ENCODE data around the genes HPN, LSR and GAPDHS.

- PRO-cap: no peak
- RAMPAGE, long total RNA, 3 experiments: no peak in any of the 3 experiments
These were observed 9.2 kb downstream of the SCGB2B2 start for GRCh38 chr19:34667519-34668437.

DNA sequence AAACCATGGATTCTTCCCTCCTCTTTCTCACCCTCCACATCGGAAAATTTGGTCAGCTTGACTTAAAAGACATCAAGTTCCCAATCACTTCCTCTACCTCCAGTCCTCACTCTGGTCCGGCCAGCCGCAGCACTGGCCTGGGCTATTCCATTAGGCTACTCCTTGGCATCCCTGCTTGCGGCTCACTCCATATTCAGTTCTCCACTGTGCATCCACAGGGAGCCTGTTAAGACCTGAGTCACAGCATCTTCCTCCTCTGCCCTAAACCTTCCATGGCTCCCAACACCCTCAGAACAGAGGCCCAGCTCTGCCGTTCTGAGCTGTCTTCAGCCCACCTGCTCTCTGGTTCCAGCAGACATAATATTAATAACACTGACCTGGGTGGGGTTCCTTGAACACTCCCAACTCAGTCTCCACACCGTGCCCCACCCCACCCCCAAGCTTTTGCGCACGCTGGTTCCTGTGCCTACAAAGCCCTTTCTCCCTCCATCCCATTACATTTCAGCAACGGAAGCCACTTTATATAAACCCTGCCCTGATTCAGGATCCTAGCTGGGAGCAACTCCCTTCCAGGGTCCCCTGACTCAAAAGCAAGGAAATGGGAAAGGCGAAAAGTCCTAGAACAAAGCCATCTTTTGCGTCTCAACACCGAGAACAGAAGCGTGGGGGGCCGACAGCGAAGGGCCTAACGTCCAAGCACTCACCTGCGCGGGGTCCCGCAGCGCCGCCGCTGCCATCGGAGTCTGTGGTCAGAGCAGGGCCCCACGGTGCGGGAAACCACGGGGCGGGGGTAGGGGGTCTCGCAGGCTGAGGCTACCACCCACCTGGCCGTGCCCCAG is 884 bp downstream of the ZNF792 start:
- PRO-cap: no peak
- RAMPAGE, long total RNA, 3 experiments: no peak in any of the 3 experiments

- PRO-cap: no peak
- RAMPAGE, long total RNA, 3 experiments: no peak in any of the 3 experiments
These were observed 7.1 kb upstream of the SCN1B start for GRCh38 chr19:35023002-35023644.

DNA sequence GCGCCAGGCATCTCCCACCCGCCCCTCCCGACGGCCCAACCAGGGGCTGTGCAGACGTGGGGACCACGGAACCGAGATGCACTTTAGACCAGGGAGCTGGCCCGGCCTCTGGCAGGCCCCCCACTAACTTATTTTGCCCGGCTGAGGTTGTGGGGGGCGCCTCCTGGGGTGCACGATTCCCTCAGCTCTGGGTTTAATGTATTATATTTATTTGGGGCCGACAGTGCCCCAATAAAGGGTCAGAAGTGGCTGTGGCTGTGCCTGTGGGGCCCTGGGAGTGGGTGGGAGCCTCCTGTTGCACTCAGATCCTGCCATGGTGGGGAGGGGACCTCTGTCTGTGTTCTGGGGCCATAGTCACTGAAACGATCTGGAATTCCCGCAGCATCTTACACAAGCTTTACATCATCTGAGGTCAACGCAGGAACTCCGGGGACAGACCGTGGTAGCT is 4.0 kb upstream of the SCN1B start:
- PRO-cap: no peak
- RAMPAGE, long total RNA, 3 experiments: no peak in any of the 3 experiments

DNA sequence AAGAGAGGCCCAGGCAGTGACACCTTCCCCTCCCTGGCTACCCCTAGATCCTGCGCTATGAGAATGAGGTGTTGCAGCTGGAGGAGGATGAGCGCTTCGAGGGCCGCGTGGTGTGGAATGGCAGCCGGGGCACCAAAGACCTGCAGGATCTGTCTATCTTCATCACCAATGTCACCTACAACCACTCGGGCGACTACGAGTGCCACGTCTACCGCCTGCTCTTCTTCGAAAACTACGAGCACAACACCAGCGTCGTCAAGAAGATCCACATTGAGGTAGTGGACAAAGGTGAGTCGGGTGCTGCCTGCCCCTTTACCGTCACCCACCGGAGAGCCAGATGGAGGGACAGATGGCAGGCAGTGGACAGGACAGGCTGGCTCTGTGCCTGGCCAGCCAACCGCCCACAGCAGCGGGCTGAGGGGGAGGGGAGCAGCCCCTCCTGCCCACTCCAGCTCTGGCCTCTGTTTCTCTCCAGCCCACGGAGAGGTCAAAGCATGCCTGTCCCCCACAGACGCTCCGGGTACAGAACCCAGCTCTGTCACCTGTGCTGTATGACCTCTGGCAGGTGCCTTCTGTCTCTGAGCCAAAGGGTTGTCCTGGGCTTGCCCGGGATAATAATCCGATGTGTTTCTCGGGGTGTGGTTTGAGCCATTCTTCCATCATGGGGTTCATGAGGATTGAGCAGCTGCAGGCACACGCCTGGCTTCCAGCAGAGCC is 3.3 kb downstream of the SCN1B start:
- PRO-cap: no peak
- RAMPAGE, long total RNA, 3 experiments: no peak in any of the 3 experiments

DNA sequence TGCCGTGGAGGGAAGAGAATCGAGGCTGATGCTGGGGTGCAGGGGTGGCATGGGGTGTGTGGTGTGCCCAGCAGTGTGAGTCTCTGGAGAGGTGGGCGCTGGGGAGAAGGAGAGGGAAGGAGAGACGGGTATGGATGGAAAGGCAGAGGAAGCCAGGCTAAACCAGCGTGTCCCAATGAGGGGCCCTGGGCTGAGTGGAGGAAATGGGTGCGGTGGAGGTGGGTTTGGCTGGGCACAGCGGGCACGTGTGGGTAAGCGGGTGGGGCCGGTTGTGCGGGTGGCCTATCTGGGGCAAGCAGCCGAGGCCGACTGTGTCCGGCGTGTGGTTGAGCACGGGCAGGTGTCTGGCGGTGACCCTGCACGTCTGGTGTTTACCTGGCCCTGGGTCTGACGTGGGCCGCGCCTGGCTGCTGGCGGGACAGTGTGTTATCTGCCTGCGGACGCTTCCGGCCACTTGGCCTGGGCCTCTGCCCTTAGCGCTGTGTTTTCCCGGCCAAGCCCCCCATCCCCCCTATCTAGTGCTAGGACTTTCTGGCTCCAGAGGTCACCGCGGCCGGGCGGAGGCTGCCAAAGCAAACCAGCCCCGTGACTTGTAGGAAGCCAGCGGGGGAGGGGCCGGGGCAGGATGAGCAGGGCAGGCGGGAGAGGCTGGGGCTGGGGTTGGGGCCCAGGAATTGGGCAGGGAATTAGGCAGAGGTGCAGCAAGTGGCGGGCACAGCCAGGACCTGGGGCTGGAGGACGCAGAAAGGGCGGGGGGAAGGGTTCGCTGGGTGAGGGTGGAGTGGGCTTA is 687 bp upstream of the HPN start:
- PRO-cap: unidirectional peak, plus-strand start at position 663 of the sequence
- RAMPAGE, long total RNA, 3 experiments: no peak in any of the 3 experiments

- PRO-cap: no peak
- RAMPAGE, long total RNA, 3 experiments: no peak in any of the 3 experiments
These were observed at the start of gene HPN for GRCh38 chr19:35041429-35042028. Gene HPN (plus strand): TSS chr19:35041721.

- PRO-cap: no peak
- RAMPAGE, long total RNA, 3 experiments: no peak in any of the 3 experiments
These were observed 29.7 kb upstream of the FXYD3 start for GRCh38 chr19:35085959-35086307.

- PRO-cap: no peak
- RAMPAGE, long total RNA, 3 experiments: start-site peak on the minus strand in 1 of 3 experiments, at chr19:35106307-35106497 at its widest, 11 reads per replicate
These were observed 9.4 kb upstream of the FXYD3 start for GRCh38 chr19:35106104-35106753.

GRCh38 chr19:35114593-35115380 is 836 bp upstream of the FXYD3 start:
- PRO-cap: bidirectional peak, plus-strand start at chr19:35114830, minus-strand start at chr19:35114689; bidirectional peak, plus-strand start at chr19:35115078, minus-strand start at chr19:35114987
- RAMPAGE, long total RNA, 3 experiments: no peak in any of the 3 experiments

DNA sequence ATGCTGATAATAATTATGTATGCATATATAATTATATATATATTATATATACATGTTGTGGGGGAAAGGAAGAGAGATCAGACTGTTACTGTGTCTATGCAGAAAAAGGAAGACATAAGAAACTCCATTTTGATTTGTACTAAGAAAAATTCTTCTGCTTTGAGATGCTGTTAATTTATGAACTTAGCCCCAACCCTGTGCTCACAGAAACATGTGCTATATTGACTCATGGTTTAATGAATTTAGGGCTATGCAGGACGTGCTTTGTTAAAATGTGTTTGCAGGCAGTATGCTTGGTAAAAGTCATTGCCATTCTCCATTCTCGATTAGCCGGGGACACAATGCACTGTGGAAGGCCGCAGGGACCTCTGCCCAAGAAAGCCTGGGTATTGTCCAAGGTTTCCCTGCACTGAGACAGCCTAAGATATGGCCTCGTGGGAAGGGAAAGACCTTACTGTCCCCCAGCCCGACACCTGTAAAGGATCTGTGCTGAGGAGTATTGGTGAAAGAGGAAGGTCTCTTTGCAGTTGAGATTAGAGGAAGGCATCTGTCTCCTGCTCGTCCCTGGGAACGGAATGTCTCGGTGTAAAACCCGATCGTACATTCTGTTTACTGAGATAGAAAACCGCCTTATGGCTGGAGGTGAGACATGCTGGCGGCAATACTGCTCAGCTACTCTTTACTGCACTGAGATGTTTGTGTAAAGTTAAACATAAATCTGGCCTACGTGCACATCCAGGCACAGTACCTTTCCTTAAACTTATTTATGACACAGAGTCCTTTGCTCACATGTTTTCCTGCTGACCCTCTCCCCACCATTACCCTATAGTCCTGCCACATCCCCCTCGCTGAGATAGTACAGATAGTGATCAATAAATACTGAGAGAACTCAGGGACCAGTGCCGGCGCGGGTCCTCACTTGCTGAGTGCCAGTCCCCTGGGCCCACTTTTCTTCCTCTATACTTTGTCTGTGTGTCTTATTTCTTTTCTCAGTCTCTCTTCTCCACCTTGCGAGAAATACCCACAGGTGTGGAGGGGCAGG is 5.2 kb downstream of the LGI4 start:
- PRO-cap: no peak
- RAMPAGE, long total RNA, 3 experiments: no peak in any of the 3 experiments

- PRO-cap: bidirectional peak, plus-strand start at chr19:35140026, minus-strand start at chr19:35139735
- RAMPAGE, long total RNA, 3 experiments: start-site peak on the plus strand in 1 of 3 experiments, at chr19:35139953-35139990 at its widest, 35 reads per replicate
These were observed 1.2 kb downstream of the FXYD1 start for GRCh38 chr19:35139815-35140171.

- PRO-cap: unidirectional peak, plus-strand start at chr19:35248979
- RAMPAGE, long total RNA, 3 experiments: start-site peak on the plus strand in 1 of 3 experiments, at chr19:35248997-35249010 at its widest, 29 reads per replicate
These were observed at the start of gene LSR for GRCh38 chr19:35248231-35249235. Gene LSR (plus strand): TSS chr19:35249002.

- PRO-cap: no peak
- RAMPAGE, long total RNA, 3 experiments: no peak in any of the 3 experiments
These were observed 2.8 kb upstream of the USF2 start for GRCh38 chr19:35265623-35266637.

GRCh38 chr19:35281219-35281677 is 1.1 kb upstream of the HAMP start:
- PRO-cap: no peak
- RAMPAGE, long total RNA, 3 experiments: no peak in any of the 3 experiments

DNA sequence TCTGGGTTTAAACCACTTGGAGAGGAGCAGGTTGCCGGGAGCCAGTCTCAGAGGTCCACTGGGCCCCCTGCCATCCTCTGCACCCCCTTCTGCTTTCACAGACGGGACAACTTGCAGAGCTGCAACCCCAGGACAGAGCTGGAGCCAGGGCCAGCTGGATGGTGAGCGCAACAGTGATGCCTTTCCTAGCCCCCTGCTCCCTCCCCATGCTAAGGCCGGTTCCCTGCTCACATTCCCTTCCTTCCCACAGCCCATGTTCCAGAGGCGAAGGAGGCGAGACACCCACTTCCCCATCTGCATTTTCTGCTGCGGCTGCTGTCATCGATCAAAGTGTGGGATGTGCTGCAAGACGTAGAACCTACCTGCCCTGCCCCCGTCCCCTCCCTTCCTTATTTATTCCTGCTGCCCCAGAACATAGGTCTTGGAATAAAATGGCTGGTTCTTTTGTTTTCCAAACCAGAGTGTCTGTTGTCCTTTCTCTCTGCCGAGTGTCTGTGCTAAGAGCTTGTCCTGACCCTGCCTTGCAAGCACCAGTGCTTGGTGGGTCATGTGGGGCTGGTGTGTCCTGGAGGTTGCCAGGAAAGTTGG is 2.5 kb downstream of the HAMP start:
- PRO-cap: no peak
- RAMPAGE, long total RNA, 3 experiments: no peak in any of the 3 experiments

- PRO-cap: no peak
- RAMPAGE, long total RNA, 3 experiments: no peak in any of the 3 experiments
These were observed 3.2 kb downstream of the FFAR2 start for GRCh38 chr19:35451210-35451677.

DNA sequence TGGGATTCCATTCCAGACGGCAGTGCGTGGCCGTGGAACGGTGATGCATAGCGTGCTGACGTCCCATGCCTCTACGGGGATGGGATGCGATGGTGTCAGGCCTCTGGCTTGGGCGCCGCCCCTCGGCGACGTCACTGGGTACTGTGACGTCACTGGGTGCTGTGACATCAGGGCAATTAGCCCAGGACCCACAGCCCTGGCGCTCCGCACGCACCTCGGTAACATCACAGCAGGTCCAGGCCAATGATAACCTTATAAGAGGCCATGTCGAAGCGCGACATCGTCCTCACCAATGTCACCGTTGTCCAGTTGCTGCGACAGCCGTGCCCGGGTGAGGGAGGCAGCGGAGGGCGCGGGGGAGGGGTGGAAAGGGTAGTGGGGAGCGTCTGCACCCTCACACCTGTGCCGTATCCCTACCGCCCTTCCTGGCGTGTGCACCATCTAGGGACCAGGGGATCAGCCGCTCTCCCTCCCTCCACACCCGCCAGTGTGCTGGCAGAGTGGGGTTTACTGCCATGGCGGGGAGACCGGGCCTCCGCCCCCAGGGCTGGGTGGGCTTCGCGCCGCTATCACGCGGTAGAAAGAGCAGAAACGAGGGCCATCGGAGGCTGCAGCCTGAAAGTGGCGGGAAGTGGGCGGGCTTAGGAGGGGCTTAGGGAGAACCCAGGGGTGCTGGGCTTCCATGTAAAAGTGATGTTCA is at the start of gene GAPDHS:
TSS of gene GAPDHS (plus strand) at position 193 of the 700 bp plus-strand sequence.
- PRO-cap: no peak
- RAMPAGE, long total RNA, 3 experiments: no peak in any of the 3 experiments

DNA sequence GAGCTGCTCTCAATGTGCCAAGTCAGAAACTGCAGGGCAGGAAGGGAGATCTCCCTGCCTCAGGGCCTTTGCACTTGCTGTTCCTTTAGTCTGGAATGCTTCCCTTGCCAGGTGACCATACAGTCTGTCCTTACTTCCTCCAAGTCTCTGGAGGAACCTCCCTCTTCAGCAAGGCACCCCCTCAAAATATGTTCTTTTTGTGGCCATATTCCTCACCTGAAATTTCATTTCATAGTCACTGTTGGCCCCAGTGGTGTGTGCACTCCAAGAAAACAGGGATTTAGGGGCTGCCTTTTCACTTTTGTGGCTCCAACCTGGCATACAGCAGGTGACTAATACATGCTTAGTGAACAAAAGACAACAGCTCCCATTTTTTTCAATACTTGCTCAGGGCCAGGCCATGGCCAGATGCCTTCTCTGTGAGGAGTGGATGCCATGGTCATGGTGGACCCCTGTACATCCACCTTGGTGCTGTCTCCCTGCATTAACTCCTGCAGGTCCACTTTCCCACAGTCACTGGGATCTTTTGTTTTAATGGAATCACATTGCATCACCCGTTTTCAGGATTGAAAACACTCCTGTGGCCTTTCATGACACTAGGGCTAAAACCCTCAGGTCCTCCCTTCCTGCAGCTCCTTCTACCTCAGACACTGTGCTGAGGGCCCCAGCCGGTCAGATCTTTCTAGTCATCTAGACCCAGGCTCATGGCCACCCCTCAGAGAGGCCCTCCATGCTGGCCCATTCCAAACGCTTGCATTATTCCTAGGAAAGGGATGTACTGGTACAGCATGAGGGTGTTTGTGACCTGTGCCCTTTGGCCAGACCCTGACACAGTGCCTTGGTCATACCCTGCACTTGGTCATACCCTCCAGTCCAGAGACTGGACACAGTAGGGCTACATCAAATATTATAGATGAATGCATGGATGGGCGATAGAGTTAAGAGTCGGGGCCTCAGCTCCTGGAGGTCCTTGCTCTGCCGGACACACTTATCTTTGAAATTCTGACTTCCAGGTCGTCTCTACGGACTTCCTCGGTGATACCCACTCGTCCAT is 1.2 kb upstream of the TMEM147 start:
- PRO-cap: no peak
- RAMPAGE, long total RNA, 3 experiments: no peak in any of the 3 experiments

- PRO-cap: no peak
- RAMPAGE, long total RNA, 3 experiments: no peak in any of the 3 experiments
These were observed 7.6 kb downstream of the TMEM147 start for GRCh38 chr19:35552861-35553501.